Pulmonary lymph node (tissue), 1 donor: Measurements from ENCODE around the genes DCAF7 and LRRC37A3.

- PRO-cap: bidirectional peak, plus-strand start at chr17:63550490, minus-strand start at chr17:63550183
These were observed at the start of gene DCAF7 for GRCh38 chr17:63550317-63550828. Gene DCAF7 (plus strand): TSS chr17:63550477.

DNA sequence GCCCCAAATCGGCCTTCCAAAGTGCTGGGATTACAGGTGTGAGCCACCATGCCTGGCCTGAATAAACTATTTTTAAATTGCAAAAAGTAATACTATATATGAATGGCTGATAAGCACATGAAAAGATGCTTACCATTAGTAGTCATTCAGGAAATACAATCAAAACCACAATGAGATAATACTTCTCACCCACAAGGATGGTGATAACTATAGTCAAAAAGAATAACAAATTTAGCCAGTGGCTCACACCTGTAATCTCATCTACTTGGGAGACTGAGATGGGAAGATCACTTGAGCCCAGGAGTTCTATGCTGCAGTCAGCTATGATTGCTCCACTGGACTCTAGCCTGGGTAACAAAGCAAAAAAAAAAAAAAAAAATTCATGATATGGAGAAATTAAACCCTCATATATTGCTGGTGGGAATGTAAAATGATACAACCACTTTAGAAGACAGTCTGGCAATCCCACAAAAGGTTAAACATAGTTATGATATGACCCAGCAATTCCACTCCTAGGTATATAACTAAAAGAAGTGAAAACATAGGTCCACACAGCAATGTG, 2.3 kb upstream of the TACO1 start:
- PRO-cap: unidirectional peak, minus-strand start at position 68 of the sequence

- PRO-cap: no peak
These were observed 3.5 kb downstream of the LIMD2 start for GRCh38 chr17:63696225-63696982.

DNA sequence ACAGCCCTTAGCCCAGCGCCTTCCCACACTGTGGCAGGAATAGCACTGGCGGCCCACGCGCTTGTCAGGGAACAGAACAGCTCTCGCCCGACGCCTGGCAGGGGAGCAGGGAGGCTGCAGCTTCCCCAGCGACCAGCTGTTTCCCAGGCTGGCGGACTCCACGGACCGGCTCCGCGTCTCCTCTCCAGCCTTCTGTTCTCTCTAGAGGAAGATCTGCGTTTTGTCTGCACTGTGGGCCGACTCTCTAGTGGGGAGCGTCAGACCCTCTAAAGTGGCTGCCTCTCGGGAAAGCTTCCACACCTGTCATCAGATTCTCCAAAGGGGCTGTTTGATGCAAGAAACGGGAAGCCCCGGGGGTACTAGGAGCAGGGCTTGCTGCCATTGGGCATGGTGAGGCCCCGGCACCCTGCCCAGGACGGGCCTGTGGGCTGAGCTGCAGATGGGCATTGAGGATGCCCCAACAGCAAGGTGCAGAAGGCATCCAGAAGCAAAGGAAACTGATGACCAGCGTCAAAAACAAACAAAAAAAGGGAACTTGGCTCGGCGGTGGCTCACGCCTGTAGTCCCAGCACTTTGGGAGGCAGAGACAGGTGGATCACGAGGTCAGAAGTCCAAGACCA, 1.4 kb upstream of the LIMD2 start:
- PRO-cap: bidirectional peak, plus-strand start at position 90 of the sequence, minus-strand start outside the sequence; unidirectional peak, minus-strand start at position 194 of the sequence

DNA sequence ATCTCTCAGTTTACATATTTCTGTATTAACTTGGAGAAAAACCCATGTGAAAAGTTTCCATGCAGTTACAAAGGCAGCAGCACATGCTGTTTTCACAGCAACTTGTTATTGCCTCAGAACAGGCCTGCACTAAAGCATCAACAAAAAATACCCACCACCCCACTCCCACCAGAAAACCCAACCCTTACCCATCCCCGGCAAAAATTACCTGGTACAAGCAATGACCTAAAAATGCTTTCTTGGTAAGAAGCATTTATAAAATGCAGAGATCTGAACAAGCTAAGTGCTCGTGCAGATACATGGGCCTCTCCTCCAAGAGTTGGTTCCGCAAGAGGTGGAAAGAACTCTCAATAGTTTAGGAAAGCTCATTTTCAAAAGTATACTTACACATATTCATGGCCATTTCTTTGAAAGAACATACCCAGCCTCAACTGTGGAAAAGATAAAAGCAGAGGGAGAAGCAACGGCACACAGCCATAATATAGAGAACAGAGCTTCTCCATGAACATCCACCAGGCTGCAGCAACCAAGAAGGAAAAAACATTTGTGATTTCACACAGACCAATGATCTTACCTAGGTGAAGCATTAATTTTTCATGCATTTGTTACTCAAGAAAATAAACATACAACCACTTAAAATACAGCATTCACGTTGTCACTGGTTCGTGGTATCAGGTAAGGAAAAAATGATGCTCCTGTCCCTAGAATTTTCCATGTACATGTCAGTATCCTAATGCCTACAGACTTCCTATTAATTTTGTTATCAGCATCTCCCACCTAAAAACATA, 4.1 kb upstream of the STRADA start:
- PRO-cap: no peak

GRCh38 chr17:63959921-63960877, 12.5 kb downstream of the SCN4A start:
- PRO-cap: no peak

- PRO-cap: no peak
These were observed 8.9 kb upstream of the PRR29 start for GRCh38 chr17:63988985-63989978.

- PRO-cap: no peak
These were observed 17.4 kb upstream of the ERN1 start for GRCh38 chr17:64147188-64147909.

DNA sequence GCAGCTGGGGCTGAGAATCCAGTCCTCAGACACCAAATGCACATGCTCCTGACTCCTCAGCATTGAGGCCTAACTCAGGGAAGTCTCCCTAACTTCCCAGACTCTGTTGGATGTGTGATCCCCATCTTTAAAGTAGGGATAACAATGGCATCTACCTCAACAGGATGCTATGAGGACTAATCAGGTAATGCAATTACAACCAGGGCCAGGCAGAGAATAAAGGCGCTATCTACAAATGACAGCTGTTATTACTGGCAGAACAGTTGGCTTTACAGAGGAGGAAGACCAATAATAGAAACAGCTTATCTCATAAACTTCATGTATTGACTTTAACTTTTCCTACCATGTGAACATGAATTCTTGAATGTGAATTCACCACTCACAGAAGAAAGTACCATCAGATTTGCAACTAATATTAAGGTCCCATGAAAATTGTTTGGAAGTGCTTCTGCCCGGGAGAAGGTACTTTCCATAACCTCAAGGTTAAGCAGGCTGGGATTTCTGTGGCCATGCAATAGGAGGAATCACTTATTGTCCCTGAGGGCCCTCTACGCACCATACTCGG, 22.5 kb upstream of the ERN1 start:
- PRO-cap: no peak

DNA sequence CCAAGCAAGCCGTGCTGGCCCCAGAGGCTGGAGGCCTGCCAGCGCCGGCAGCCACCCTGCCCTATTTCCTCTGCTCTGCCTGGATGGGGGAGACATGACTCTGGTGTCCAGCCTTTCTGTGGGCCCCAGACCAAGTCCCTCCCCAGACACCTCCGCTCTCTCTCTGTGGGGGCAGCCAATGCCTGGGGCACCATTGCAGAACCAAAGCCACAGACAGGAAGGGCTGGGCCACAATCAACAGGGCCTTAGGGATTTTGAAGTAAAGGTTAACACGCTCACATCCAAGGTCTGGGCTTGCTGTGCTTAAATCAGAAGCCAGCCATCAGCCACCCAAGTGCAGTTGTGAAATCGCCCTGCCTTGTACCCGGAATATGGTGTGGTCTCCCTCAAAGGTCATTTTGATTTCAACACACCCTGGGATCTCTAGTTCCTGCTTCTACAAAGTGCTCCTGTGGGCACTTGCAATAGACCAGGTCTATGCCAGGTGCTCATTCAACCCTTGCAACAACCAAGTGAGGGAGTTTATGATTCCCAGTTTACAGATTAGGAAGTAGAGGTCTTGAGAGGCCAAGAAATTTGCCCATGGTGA, 63.5 kb upstream of the TEX2 start:
- PRO-cap: unidirectional peak, minus-strand start at position 77 of the sequence

- PRO-cap: no peak
These were observed 4.5 kb downstream of the CEP95 start for GRCh38 chr17:64511223-64511767.

DNA sequence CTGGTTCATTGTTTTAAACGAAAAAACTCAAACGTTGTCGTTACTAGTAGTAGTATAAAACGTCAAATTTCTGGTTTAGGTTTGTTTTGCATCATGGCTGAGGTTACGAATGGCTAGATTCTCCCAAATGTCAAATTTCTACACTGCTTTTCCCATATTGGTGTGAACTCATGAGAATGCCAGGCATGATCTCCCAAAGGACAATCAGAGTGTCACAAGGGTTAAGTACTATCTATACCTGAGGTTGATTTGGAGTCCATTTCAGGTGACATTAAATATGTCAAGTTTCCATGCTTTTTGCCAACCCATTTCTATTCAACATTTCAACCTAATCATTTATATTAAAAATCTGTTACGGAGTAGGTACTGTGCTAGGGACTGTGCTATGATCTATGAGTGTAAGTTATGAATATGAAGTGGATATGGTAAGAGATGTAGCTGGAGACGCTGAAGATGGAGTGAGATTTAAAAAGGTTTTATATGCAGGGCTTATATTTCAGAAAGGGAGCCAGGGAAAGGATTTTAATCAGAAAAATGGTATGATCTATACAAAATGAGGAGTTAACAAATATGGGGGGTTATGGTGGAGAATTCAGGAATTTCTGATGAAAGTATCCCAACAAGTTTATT, 6.5 kb downstream of the CEP95 start:
- PRO-cap: no peak

DNA sequence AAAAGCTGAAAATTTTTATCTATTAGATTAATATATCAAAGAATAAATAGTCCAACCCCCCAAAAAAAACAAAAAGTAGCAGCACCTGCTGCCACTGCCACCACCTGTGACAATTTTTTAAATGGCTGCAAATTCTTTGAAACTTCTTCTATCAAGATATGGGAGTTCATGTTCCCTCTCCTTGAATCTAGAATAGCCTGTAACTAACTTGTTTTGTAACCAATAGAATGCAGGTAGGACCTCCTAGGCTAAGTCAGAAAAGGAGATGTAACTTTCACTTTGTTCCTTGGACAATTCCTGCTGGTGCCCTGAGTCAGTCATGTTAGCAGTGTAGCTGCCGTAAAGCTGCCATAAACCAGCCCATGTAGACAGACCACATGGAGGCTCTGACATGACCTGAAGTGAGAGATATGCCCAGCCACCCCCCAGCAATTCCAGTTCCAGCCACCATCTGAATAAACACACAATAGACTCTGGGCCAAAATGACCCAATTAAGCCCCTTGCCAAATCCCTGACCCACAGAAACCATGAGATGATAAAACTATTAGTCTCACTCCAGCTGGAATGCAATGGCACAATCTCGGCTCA, 20.7 kb downstream of the SMURF2 start:
- PRO-cap: no peak

- PRO-cap: no peak
These were observed 2.0 kb downstream of the SMURF2 start for GRCh38 chr17:64660068-64660520.

GRCh38 chr17:64706154-64706808, 44.2 kb upstream of the SMURF2 start:
- PRO-cap: no peak

GRCh38 chr17:64919306-64920227, at the start of gene LRRC37A3:
Gene LRRC37A3 (minus strand): TSS chr17:64919478.
- PRO-cap: bidirectional peak, plus-strand start at chr17:64919620, minus-strand start at chr17:64919468

GRCh38 chr17:64965705-64966536, 46.6 kb upstream of the LRRC37A3 start:
- PRO-cap: bidirectional peak, plus-strand start at chr17:64965944, minus-strand start at chr17:64965998

- PRO-cap: no peak
These were observed 6.2 kb downstream of the GNA13 start for GRCh38 chr17:65050019-65051087.

DNA sequence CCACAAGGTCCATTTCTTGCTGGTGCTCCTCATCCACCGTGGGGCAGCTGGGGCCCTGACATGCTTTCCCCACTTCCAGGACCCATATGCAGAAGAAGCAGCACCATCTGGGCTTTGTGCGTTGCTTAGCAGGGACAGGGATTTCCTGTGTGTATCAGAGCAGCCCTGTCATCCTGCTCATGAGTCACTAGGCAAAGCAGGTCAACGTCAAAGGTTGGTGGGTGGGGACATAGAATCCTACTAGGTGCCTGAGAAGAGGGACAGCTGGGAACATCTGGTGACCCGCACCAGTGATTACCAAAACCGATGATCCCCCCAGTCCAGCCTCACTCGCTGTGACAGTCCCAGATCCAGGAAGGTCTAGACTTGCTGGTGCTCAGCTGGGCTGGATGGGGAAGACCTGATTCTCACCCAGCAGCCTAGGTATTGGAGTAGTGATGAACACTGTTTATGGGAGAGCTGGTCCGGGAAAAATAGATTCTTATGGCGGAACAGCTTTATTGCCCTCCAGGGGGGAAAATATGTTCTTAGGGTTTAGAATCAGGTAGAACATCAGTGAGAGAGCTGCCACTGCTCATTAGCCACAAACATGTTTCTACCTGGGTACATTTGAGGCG, 27.1 kb downstream of the RGS9 start:
- PRO-cap: no peak

GRCh38 chr17:65546124-65546778, 15.2 kb downstream of the AXIN2 start:
- PRO-cap: no peak